A172 (cell line): ENCODE measurements around a stretch of chr1.

DNA sequence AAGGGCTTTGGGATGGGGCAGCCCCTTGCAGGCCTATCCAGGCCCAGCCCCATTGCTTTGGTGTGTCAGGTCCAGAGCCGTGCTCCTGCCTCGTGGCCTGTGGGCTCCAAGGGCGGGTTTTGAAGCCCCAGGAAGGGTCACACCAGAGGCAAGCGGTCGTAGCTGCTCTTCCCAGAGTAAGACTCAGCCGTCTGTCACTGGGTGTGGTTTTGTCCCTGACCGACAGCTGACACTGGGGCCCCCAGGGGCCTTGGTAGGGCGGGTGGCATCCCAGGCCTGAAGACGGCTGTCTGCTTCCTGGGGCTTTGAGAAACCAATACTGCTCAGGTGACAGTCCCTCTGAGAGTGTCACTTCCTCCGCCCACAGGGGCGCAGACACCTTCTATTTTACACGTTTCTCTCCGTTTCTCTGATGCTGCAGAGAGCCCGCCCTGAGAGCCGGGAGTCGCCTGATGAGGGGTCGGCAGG, 72.2 kb downstream of the SKI start:
- RAMPAGE, long total RNA = no peak

GRCh38 chr1:2405303-2406413, 6.7 kb downstream of the PEX10 start:
- RAMPAGE, long total RNA = no peak

DNA sequence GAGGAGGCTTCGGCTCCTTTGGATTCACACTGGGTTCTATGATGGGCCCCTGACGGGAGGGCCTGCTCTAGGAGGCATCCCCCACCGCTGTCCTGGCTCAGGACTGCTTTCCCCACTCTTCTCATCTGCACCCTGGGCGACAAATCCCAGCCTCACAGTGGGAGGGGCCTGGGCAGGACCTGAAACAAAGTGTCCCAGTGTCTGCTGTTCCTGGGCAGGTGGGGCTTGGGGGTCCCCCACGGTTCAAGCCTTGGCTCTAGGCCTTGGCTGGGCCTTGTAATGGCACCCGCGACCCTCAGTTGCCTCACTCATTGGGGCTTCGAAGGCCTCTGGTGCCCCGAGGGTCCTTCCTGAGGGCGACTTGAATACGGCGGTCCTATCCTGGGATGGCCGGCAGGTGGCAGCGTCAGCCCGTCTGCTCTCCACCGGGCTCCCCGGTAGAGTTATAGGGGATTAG, 1.8 kb upstream of the PEX10 start:
- RAMPAGE, long total RNA = no peak

GRCh38 chr1:2480905-2481334, 4.8 kb downstream of the PLCH2 start:
- RAMPAGE, long total RNA = no peak

DNA sequence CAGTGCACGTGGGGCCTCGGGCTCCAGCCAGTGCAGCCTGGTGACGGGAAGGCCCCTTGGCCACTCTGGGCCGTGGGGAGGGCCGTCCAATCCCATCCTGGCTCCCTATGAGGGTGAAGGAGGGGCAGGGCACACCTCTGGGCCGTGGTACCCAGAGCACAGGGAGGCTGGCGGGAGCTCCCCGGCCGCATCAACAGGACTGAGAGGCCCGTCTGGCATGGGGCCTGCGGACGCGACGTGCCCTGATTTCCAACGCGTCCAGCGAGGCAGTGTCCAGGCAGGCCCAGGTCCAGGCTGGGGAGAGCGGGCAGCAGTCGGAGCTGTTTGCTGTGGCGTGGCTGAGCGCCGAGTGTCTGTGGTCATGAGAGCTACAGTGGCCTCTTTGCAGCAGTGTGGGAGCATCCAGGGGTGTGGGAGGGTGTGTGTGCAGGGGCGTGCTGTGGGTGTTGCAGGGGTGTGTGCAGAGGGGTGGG, 17.4 kb downstream of the PLCH2 start:
- RAMPAGE, long total RNA = no peak

GRCh38 chr1:2523177-2524372, 2.8 kb downstream of the PANK4 start:
- RAMPAGE, long total RNA = no peak

DNA sequence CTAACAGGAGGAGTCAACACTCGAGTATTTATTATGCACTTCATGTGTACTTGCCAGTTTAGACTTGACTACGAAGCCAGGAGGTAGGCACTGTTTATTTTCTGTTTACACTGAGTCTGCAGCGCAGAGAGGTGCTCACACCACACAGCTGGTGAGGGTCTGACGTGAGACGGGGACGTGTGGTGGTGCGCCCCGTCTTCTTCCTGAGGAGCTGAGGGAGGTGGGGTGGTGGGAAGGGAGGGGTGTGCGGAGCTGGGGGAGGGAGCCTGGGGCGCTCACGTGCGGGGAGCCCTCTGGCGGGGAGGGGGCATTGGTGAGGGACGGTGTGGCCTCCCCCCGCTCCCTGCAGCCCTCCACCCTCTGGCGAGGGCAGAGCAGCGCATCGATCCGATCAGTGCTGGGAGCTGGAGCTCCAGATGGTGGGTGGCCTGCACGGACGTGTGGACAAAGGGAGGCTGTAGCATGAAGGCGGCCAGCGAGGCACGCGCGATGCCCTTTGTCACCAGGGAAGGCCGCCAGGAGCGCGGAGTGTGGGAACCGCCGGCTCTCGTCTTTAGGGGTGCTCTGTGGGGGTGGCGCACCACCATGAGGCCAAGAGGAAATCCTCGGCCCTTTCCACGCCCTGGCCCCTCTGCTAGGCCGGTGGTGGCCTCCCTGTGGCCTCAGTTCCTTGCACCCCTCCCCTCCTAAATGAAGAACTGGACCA, 5.3 kb upstream of the HES5 start:
- RAMPAGE, long total RNA = no peak

DNA sequence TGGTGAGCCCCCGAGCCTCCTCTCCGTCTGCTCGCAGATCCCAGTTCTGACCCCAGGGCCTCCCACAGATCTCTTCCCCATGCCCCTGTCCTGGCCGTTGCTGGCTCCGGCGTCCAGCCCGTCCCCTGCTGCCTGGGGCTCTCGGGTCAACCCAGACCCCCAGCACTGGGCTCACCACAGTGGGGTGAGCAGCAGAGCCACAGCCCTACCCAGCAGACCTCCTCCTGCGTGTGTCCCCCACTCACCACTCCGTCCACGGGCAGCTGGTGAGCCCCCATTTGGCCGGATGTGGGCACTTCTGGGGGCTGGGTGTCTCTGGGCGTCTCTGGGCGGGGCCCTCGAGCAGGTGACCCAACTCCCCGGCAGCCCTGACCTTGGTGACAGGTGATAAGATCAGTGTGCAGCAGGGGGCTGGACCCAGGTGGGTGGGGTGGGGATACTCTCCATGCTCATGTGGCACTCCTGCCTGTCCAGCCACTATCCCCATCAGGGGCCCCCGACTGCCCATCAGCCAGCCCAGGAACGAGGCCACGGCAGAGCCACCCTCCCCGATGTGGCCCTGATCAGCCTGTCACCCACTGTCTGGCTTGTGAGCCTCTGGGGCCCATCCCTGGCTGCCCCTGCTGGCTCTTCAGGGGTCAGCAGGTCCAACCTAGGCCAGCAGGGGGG, 695 bp downstream of the TNFRSF14 start:
- RAMPAGE, long total RNA = no peak

- RAMPAGE, long total RNA = no peak
Measured at GRCh38 chr1:2559493-2559990, 3.4 kb downstream of the TNFRSF14 start.

DNA sequence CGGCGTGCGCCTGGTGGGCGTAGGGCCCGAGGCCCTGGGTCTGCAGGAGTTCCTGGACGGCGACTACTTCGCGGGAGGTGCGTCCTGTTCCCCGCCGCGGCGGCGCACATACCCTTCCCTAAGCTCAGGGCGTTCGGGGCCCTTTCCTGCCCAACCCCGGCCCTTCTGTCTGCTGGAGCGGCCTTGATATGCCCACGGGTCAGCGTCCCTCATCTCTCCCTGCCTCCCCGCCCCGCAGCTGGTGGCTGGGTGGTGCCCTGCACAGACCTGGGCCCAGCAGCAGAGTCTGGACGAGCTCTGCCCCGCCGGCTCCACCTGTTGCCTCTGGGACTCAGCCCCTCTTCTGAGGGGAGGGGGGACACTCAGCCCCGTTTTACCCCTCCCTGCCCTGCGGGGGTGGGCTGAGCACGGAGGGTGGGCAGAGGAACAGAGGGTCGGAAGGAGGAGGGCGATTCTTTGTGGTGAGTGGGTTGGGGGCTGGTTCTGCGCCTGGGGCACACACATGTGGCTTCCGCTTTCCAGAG, 704 bp downstream of the PRXL2B start:
- RAMPAGE, long total RNA = no peak

- RAMPAGE, long total RNA = no peak
Measured at GRCh38 chr1:2593805-2594426, 7.3 kb downstream of the PRXL2B start.

DNA sequence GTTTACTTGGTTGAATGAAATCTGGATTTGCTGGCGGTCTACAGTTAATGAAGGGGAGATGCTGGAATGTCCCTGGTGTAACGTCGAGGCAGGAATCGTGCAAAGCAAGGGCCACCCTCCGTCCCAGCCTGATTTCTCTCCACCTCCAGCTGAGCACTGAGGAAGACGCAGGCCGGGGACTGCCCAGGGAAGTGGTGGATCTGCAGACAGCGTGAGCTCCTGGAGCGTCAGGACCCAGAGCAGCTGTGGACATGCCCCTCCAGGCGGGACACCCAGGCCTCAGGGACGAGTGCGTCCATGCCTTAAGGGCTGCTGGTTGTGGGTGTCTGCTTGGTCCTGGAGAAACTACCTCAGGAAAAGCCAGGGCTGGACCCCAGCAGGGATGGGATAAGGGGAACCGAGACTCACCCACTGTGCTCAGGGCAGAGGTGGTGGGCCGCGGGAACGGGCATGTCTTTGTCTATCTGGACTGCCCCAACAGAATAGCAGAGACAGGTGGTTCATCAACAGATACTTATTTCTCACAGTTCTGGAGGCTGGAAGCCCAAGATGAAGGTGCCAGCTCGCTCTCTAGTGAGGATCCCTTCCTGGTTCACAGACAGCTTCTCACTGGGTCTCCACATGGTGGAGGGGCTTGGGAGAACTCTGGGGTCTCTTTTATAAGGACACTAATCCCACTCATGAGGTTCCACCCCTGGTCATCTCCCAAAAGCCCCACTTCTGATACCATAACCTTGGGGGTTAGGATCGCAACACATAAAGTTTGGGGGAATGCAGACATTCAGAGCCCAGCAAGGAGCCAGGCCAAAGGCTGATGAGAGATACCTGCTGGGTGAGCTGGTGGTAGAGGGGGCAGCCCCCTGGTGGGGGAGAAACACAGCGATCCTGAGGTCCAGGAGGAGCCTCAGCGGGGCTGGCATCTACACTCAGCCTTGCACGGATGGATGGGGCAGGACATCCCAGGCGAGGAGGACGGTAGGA, 5.9 kb upstream of the MMEL1 start:
- RAMPAGE, long total RNA = no peak

- RAMPAGE, long total RNA = no peak
Measured at GRCh38 chr1:2813016-2813415, 11.5 kb upstream of the TTC34 start.

DNA sequence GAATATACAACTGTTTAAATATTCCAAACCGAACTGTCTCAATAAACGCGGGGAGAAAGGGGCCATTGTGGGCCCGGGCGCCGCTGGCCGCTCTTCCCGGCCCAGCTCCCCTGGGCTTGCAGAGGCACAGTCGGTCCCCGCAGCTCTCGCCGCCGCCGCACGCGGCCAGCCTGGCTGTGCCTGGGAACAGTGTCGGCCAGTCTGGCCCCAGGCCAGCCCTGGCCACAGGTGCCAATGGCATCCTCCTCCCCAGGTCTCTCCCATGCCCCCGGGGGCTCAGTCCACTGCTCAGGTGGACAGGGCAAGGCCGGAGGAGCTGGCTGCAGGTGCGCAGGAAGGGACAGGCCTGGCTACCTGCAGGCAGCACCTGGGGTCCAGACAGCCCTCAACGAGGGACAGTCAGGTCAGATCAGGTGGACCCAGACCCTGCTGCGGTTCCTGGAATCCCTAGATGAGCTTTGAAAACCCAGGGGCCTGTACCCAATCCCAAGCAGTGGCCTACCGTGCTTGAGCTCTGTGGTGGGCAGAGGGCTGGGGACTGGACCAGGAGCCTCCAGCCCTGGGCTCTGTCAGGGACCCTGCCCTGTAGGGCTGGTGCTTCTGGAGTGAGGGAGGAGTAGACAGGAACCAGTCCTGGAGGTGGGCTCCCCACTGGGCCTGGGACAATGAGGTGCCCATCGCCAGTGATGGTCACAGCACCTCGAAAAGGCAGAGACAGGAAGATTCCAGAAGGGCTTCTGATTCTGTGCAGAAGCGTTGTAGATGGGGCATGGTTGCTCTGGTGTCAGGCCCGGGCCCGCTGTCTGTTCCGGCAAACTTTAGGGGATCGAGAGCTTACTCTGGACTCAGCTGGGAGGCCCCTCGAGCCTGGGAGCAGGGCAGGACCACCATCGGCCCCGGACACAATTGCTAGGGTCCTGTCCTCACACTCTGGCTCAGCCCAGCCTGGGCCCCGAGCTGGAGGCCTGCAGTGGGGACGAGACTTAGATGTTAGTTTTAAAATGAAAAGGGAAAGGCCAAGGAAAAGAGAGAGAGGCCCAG, 57.4 kb downstream of the PRDM16 start:
- RAMPAGE, long total RNA = no peak

GRCh38 chr1:3282863-3283734, 171.4 kb upstream of the ARHGEF16 start:
- RAMPAGE, long total RNA = no peak

GRCh38 chr1:3366525-3367208, 87.8 kb upstream of the ARHGEF16 start:
- RAMPAGE, long total RNA = no peak

- RAMPAGE, long total RNA = no peak
Measured at GRCh38 chr1:3393017-3394220, 61.0 kb upstream of the ARHGEF16 start.

DNA sequence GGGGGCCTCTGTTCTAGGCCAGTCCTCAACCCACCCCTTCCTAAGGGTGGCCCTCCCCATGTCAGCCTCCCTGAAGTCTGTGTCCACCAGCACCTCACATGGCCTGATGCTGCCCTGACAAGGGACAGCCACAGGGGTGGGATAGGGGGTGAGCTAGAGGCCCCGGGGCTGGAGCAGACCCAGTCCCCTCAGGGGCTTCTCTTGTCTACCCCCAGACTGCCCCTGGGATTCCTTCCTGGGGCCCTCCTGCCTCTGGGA, 15.0 kb upstream of the ARHGEF16 start:
- RAMPAGE, long total RNA = no peak

- RAMPAGE, long total RNA = no peak
Measured at GRCh38 chr1:3773090-3773863, 728 bp downstream of the SMIM1 start.

GRCh38 chr1:3823257-3824203, 27.2 kb upstream of the LRRC47 start:
- RAMPAGE, long total RNA = no peak